Neutrophil (primary cell): ENCODE results near the genes KCTD10 and ATP2A2.

GRCh38 chr12:109359076-109359791, 11.5 kb downstream of the MYO1H start:
- PRO-cap: no peak

GRCh38 chr12:109457978-109458561, 19.0 kb downstream of the KCTD10 start:
- PRO-cap: no peak

DNA sequence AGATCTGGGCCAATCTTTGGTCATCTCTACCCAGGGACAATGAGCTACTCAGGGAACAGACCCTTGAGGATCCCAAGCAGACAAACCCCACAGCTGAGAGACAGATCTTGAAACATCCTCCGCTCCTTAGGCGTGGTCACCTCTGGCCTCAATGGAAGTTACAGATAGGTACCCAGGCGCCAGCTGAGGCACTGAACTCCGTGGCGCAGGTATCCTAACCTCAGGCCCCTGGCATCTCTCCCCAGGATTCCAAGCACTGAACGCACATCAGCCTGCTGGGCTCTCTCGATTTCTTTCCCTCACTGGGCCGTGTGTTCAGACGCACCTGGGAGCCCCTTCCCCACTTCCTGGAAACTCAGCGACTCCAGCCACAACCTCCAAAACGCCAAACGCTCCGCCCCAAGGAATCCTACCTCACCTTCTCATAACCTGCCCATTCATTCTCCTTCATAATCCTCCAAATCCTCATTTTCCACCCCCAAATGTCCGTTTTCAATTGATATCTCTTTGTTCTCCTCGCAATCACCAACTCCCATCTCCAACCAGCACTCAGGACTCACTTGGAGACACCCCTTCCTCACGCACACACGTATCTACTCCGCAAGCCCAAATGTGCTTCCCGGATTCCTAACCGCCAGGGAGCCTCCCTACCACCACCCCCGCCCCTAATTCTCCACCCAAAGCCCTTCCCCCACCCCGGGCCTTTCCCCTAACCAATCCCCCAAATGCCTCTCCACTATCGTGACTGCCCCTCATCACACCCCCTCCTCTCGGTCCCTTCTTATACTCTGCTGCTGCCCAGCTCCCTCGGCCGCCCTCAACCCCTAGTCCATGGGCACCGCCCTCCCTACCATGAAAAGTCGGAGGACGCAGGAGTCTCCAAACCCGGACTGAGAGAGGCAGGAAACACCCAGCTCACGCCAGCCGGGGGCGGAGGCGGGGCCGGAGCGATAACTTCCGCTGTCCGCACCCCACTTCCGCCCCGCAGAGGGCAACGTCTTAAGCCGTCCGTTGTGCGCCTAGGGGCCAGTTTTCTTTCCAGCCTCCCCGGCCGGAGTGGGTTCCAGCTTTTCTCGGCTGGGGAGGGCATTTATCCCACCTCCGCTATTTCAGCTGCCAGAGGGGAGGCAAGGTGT, at the start of gene KCTD10:
KCTD10 (minus strand) TSS at position 892 of the 1,136 bp plus-strand sequence.
- PRO-cap: unidirectional peak, minus-strand start at position 892 of the sequence

DNA sequence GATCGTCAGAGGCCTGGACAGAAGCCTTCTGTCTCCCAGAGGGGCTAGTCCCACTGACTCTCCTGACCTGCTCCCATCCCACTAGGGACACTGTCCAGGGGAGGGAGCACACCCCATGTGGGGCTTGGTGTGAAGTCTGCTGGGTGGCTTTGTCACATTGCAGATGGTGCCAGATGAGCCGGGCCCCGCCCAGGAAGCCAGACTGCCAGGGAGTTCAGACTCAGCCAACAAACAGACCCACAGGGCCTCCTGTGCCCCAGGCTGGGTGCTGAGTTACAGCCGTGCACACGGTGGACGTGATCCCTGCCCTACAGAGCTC, 28.3 kb downstream of the MMAB start:
- PRO-cap: no peak

DNA sequence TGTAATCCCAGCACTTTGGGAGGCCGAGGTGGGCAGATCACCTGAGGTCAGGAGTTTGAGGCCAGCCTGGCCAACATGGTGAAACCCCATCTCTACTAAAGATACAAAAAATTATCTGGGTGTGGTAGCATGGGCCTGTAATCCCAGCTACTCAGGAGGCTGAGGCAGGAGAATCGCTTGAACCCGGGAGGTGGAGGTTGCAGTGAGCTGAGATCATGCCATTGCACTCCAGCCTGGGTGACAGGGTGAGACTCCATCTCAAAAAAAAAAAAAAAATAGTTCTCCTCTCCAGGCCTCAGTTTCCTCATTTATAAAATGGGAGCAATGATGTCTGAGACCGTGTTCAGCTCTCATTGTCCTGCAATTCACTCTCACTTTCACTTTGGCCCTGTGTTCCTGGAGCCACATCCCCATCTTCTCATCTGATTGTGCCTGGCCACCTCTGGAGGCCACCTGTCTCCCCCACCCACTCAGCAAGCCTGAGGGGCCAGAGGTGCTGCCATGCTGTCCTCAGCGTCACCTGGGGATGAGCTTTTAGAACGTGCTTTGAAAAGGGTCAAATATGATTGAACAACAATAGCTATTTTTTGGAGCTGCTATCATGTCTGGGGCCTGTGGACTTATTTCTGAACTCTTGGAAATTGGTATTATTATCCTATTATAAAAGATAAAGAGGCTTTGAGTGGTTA, 21.0 kb downstream of the MMAB start:
- PRO-cap: no peak

DNA sequence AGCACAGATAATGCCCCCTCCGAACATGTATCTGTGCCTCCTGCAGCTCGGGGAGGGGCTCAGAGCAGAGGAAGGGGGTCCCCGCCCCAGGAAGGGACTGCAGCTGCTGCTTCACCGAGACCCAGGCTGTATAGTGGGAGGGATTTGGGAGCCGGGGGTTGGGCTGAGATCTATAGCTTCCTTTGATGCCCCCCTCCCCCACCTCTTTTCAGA, 48.5 kb downstream of the MVK start:
- PRO-cap: no peak

DNA sequence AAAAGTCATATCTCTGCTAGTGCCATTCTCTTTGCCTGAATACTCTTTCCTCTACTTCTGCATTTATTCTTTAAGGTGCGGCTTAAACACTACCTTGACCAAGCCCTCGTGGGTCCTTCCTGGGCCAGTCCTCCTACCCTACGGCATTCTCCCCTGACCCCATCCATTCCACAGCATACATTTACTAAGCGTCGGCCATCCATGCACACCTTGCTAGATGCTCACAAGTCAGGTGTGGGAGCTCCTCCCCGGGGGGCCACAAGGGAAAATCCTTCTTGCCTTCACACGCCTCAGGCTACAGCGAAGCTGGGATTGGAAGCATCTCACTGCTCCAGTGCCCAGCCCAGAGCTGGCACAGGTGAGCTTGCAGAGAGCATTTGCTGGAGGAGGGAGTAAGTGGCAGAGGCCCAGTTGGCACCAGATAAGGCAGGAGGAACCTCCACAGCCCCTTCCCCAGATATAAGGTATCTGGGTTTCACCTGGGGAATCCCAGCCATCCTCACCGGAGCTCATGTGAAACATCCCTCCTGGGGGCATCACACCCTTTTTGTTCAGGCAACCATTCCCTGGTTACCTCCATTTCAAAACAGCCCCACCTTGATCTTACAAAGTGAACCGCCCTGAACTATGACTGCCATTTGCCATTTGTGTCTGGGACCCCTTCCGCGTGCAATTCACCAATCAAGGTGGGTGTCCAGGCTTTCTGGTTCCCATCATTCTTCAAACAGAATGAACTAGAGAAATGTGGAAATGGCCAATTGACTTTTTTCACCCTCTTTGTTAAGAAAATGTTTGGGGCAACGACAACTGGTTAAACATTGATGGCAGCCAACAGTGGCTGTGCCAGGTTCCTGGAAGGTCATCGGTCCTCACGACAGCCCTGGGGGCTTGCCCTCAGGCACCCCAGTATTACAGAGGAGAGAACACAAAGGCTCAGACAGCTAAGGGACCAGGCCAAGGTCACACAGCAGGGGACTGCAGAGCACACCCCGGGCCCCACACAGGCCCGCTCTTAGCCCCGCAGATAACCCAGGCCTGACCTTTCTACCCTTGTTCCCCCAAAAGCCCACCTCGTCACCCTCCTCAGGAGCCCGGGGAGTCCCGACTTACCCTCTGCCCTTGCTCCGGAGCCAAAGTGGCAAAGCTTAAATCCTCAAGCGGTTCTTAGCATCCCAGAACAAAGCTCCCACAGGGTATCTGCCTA, 1.6 kb downstream of the TRPV4 start:
- PRO-cap: no peak

DNA sequence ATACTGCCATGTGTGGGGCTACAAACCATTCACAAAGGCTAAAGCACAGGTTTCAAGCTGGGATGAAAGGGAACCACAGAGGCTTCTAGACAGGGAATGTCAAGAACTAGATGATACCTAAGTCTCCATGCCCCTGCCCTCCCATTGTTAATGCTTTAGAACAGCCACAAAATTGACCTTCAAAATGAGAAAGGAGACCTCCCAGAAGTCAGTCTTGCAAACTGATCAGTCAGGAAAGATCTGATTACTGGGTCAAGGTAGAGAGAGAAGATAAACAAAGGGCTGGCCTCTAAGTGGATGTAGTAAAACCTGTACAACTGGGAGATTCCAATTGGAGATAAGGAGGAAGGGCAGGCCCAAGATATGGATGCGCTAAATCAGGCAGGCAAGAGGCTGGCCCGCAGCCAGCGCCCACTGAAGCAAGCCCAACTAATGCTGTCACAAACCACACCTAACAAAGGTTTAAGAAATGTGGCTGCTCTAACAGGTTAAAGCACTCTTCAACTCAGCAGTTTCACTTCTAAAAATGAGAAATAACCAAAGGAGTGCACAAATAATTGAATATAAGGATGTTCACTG, 4.9 kb downstream of the GLTP start:
- PRO-cap: no peak

GRCh38 chr12:109903688-109904277, 3.7 kb downstream of the TCHP start:
- PRO-cap: no peak

DNA sequence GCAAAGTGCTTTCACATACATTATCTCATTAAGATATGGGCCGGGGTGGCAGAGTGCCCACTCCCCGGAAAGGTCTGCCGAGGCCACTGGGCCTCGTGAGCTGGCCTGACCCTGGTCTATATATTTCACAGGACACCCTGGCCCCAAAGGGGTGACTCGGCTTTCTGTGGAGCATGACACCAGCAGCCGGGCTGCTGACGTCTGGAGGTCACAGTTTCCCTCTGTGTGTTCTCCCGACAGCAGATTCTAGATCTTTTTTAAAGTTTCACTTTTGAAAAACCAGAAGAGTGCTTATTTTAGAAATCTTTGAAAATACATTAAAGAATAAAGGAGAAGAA, 27.8 kb upstream of the ATP2A2 start:
- PRO-cap: no peak

DNA sequence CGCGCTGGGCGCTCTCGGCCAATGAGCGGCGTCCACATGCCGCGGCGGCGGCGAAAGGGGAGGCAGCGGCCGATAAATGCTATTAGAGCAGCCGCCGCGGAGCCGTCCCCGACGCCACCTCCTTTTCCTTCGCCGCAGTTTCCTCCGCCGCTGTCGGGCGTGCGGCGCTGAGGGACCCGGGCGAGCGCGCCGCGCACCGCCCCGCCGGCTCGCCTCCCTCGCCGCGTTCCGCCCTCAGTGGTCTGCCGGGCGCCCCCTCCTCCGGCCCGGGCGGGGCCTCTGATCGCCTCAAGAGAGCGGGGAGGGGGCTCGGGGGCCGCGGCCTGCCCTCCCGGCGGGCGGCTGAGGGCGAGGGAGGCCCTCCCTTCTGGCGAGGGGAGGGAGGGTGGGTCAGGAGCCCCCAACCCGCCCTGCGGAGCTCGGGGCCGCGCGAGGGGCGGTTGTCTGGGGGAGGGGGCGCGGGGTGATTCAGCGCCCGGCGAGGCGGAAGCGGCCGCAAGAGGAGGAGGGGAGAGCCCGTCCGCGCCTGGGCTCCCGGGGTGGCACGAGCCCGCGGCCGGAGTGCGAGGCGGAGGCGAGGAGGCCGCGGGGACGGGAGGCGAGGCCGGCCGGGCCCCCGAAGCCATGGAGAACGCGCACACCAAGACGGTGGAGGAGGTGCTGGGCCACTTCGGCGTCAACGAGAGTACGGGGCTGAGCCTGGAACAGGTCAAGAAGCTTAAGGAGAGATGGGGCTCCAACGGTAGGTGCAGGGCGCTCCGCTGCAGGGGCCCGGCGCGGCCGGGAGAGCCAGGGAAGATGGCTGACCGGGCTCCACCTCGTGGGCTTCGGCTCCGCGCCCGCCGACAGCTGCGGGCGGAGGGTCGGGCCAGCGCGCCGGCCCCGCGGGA, at the start of gene ATP2A2:
ATP2A2 (plus strand) TSS at position 82 of the 890 bp plus-strand sequence.
- PRO-cap: bidirectional peak, plus-strand start at position 153 of the sequence, minus-strand start outside the sequence; unidirectional peak, plus-strand start at position 559 of the sequence

GRCh38 chr12:110282925-110284216, 2.3 kb downstream of the ATP2A2 start:
- PRO-cap: no peak

GRCh38 chr12:110338804-110339095, 57.7 kb downstream of the ATP2A2 start:
- PRO-cap: no peak

DNA sequence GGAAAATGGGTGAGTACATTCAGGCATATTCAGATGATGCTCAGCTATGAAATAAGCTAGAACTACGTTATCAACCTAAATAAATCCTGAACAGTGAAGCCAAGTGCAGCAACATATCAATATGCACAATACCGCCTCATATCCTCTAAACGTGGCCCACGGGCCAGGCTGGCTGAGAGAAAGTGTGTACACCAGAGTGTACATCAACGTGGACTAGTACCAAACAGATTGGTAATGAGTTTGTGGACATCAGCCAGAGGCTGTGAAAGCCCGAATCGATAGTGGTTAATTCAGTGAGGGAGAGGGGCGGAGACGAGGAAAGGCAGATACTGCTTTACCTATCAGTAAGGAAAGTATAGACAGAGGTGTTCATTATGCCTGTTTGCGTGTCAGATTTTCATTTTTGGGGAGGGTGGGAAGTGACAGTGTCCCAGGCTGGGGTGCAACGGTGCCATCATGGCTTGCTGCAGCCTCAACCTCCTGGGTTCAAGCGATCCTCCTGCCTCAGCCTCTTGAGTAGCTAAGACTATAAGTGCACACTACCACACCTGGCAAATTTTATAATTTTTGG, 50.2 kb downstream of the ANAPC7 start:
- PRO-cap: no peak

DNA sequence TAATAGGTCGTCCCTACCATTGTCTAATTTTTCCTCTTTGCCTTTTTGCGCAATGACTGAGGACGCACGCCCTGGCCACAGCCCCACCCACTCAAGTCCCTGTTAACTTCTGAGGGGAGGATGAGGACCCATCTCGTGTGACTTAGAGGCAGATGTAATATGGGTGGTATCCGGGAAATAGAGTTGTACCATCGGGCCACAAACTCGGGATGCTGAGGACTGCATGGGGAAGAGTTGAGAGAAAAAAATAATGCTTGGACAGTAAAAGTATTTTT, 240 bp downstream of the RAD9B start:
- PRO-cap: no peak

DNA sequence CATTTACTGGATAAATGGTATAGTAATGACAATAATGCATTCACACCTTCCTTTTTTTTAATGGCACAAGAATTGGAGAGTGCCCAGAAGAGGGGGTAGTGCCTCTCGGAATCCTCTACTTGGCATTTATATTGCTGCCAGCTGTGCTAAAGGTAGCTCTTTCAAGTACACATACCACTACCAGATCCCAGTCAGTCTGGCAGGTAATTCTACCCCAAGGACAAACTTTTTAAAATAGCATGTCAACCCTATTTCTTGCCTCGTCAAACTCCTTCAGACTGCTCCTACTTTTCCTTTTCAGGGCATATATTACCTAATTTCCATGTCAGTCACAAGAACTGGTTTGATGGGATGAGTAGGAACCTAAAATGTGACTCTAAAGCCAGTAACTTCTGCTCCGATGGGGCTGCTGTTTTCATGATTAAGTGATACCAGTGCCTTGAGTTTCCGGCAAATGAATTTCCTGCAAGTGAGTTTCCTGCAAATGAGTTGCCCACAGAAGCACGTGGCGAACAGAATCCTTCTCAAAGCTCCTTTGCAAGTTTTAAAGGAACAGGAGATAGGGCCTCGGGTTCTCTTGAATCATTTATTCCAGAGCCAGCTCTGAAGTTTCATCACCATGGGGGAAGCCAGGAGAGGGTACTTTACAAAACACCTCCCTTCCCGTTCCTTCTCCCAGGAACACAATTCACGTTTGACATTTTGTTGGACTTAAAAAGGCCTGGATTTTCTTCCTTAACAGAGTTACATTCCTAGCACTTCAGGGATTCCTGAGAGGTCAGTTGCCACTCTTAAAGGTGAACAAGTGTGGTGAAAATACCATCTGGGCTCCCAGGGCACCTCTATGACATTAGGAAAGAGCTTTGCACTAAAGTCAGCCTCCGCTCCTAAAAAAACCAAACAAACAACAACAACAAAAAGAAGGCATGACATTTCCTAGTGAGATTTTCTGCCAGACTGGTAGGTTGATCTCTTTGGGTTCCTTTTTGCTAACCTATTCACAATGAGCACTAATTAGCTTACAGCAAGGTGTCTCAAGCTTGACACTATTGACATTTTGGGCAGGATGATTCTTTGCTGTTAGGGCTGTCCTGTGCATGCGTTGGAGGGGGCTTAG, 2.2 kb upstream of the PPTC7 start:
- PRO-cap: no peak

GRCh38 chr12:110780504-110780868, 37.8 kb upstream of the PPP1CC start:
- PRO-cap: no peak

GRCh38 chr12:110888013-110888274, 32.4 kb downstream of the MYL2 start:
- PRO-cap: no peak

- PRO-cap: no peak
These were observed 11.1 kb upstream of the MYL2 start for GRCh38 chr12:110931364-110932004.

GRCh38 chr12:110937139-110937566, 16.8 kb upstream of the MYL2 start:
- PRO-cap: no peak